GM12878 (cell line): ENCODE measurements around a stretch of chr1.

- RAMPAGE, long total RNA, result no peak
- RRBS, 2 experiments, result no CpG with 5 or more reads among the region's 5 CpGs
CAGE:
- cytosol, long polyA minus RNA, result no peak
- cytosol, long polyA plus RNA, result no peak
- long polyA plus RNA, result no peak
- nucleolus, long total RNA, result start-site peak on the minus strand at chr1:114399429-114399457, 196 reads
- nucleus, long polyA plus RNA, result no peak
- nucleus, long total RNA, result no peak
These were observed 111.8 kb downstream of the TRIM33 start for GRCh38 chr1:114399164-114399678.

- RAMPAGE, long total RNA, result no peak
- RRBS, 2 experiments, result under 1 to 1% methylated on average over 10 of the region's 25 CpGs
CAGE:
- cytosol, long polyA minus RNA, result no peak
- cytosol, long polyA plus RNA, result no peak
- long polyA plus RNA, result no peak
- nucleolus, long total RNA, result no peak
- nucleus, long polyA plus RNA, result no peak
- nucleus, long total RNA, result no peak
These were observed 331 bp upstream of the TRIM33 start for GRCh38 chr1:114511390-114511678.

DNA sequence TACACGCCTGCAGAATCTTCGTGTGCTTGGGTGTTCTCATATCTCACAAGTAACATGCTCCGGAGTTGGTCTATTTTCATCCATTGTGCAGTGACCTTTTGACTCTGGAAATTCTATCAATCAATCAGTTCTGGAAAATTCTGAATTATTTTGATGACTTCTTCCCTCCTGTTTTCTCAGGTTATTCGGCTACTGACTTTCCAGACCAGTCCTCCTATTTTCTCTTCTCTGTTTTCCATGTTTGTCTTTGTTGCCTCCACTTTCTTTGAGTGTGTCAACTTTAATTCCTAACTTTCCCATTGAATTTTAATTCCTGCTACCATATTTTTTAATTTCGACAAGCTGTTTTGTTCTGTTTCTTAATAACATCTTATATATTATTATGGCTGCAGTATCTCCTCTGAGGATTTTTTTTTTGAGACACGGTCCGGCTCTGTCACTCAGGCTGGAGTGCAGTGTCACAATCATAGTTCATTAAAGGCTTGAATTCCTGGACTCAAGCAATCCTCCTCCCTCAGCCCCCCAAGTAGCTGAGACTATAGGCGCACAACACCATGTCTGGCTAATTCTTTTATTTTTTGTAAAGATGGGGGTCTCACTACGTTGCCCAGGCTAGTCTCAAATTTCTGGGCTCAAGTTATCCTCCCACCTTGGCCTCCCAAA is 16.1 kb downstream of the BCAS2 start:
- RAMPAGE, long total RNA, result no peak
- RRBS, 2 experiments, result no CpG with 5 or more reads among the region's 9 CpGs
CAGE:
- cytosol, long polyA minus RNA, result no peak
- cytosol, long polyA plus RNA, result no peak
- long polyA plus RNA, result no peak
- nucleolus, long total RNA, result no peak
- nucleus, long polyA plus RNA, result no peak
- nucleus, long total RNA, result no peak

GRCh38 chr1:114572972-114574104 is 8.1 kb downstream of the BCAS2 start:
- RAMPAGE, long total RNA, result no peak
- RRBS, 2 experiments, result no CpG with 5 or more reads among the region's 12 CpGs
CAGE:
- cytosol, long polyA minus RNA, result no peak
- cytosol, long polyA plus RNA, result no peak
- long polyA plus RNA, result no peak
- nucleolus, long total RNA, result no peak
- nucleus, long polyA plus RNA, result no peak
- nucleus, long total RNA, result no peak

- RAMPAGE, long total RNA, result no peak
- RRBS, 2 experiments, result no CpG with 5 or more reads among the region's 4 CpGs
CAGE:
- cytosol, long polyA minus RNA, result no peak
- cytosol, long polyA plus RNA, result no peak
- long polyA plus RNA, result no peak
- nucleolus, long total RNA, result no peak
- nucleus, long polyA plus RNA, result no peak
- nucleus, long total RNA, result no peak
These were observed 3.9 kb upstream of the NRAS start for GRCh38 chr1:114720471-114720845.

- RAMPAGE, long total RNA, result no peak
- RRBS, 2 experiments, result no CpG with 5 or more reads among the region's 8 CpGs
CAGE:
- cytosol, long polyA minus RNA, result no peak
- cytosol, long polyA plus RNA, result no peak
- long polyA plus RNA, result no peak
- nucleolus, long total RNA, result no peak
- nucleus, long polyA plus RNA, result no peak
- nucleus, long total RNA, result no peak
These were observed 1.3 kb upstream of the TSPAN2 start for GRCh38 chr1:115090573-115091026.

DNA sequence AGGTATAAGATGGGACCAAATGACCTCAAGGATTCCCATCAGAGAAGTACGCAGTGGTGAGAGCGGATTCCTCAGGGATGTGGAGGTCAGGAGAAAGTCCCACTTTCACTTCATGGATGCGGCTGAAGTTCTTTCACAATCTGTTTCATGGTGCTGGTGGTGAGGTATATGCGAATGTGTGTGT is 79.3 kb upstream of the TSPAN2 start:
- RAMPAGE, long total RNA, result no peak
- RRBS, 2 experiments, result no CpG with 5 or more reads among the region's 4 CpGs
CAGE:
- cytosol, long polyA minus RNA, result no peak
- cytosol, long polyA plus RNA, result no peak
- long polyA plus RNA, result no peak
- nucleolus, long total RNA, result no peak
- nucleus, long polyA plus RNA, result no peak
- nucleus, long total RNA, result no peak

DNA sequence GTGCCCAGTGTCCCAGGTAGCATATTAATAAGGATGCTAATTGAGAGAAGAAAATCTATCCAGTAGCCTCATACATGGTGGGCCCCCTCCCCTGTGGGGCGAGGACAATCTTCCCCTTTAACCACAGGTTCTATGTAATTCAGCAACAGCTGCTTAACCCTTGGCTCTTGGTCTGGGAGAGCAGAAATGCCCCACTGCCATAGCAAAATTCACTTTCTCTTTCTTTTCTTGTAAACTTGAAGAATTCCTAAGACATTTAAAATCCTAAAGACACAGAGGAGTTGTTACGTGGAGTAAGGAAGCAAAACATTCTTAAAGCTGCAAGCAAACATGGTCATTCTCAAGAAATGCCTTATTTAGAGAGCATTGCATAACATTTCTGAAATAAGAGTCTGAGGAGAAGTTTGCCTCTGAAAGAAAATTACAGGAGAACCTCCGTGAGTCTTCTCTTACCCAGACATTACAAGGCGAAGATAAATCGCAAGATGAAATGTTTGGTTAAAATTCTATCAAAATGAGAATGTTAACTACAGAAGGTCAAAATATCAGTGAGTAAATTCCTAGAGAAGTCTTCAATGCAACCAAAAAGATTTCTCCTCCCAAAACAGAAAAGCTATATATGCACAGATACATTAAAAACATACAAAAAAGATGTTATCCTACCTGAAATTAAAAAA is 6.1 kb downstream of the NGF start:
- RAMPAGE, long total RNA, result no peak
- RRBS, 2 experiments, result no CpG with 5 or more reads among the region's 5 CpGs
CAGE:
- cytosol, long polyA minus RNA, result no peak
- cytosol, long polyA plus RNA, result no peak
- long polyA plus RNA, result no peak
- nucleolus, long total RNA, result no peak
- nucleus, long polyA plus RNA, result no peak
- nucleus, long total RNA, result no peak

- RAMPAGE, long total RNA, result no peak
- RRBS, 2 experiments, result no CpG with 5 or more reads among the region's 4 CpGs
CAGE:
- cytosol, long polyA minus RNA, result no peak
- cytosol, long polyA plus RNA, result no peak
- long polyA plus RNA, result no peak
- nucleolus, long total RNA, result no peak
- nucleus, long polyA plus RNA, result no peak
- nucleus, long total RNA, result no peak
These were observed 26.6 kb upstream of the NGF start for GRCh38 chr1:115364562-115365231.

- RAMPAGE, long total RNA, result no peak
- RRBS, 2 experiments, result no CpG with 5 or more reads among the region's 25 CpGs
CAGE:
- cytosol, long polyA minus RNA, result no peak
- cytosol, long polyA plus RNA, result no peak
- long polyA plus RNA, result no peak
- nucleolus, long total RNA, result no peak
- nucleus, long polyA plus RNA, result no peak
- nucleus, long total RNA, result no peak
These were observed 77.6 kb upstream of the VANGL1 start for GRCh38 chr1:115564132-115564645.

DNA sequence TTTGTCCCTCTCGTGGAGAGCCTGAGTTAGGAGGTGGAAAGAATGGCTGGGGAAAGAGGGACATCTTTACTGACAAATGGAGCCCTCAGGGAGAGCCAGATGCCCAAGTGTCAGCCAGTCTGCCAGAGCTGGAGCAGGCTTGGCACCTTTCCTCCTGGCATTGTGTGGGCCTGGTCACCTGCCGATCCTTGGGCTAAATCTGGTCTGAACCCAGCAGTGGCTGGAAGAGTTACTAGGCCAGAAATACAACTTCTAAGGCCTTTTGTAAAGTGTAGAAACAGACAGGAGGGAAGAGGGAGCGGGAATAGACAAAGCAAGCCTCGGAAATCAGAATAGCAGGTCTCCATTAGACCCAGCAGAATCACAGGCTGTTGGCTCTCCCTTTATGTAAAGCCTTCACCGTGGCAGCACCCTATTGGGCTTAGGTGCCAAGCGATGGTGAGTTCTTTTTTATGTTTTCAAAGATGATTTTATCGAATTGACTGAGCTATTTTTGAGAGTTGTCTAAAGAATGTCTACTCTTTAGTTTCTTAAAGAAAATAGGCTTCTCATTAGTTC is 25.1 kb downstream of the VANGL1 start:
- RAMPAGE, long total RNA, result no peak
- RRBS, 2 experiments, result no CpG with 5 or more reads among the region's 7 CpGs
CAGE:
- cytosol, long polyA minus RNA, result no peak
- cytosol, long polyA plus RNA, result no peak
- long polyA plus RNA, result no peak
- nucleolus, long total RNA, result no peak
- nucleus, long polyA plus RNA, result no peak
- nucleus, long total RNA, result no peak

DNA sequence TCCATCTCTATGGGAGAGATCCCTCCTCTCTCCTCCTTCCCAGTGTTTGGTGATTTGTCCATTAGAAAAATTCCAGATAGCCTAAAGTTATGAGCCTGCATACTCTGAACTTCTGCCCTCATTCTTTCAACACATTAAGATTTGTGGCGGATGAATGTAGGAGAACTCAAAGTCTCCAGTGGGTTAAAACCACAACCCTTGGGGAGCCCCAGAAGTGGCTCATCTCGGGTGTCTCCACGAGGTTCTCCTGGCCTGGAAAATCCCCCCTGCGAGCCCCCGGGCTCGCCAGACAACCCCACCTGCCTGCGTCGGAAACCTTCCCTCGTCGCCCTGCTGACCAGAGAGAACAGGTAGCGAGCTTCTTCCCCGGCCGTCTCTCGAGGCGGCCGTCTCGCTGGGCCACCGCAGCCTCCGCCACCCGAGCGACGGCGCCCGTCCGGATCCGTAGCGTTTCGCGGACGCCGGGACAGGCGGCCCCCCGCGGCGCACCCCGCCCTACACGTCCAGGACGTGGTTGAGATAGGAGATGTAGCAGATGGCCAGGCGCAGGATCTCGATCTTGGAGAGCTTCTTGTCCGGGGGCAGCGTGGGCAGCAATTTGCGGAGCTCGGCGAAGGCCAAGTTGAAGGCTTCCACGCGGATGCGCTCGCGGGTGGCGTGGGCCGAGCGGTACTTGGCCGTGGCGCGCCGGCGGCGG is 3.3 kb downstream of the NHLH2 start:
- RAMPAGE, long total RNA, result no peak
- RRBS, 2 experiments, result 20 to 29% methylated on average over 15 to 40 of the region's 59 CpGs
CAGE:
- cytosol, long polyA minus RNA, result no peak
- cytosol, long polyA plus RNA, result no peak
- long polyA plus RNA, result no peak
- nucleolus, long total RNA, result no peak
- nucleus, long polyA plus RNA, result no peak
- nucleus, long total RNA, result no peak

- RAMPAGE, long total RNA, result no peak
- RRBS, 2 experiments, result no CpG with 5 or more reads among the region's 2 CpGs
CAGE:
- cytosol, long polyA minus RNA, result no peak
- cytosol, long polyA plus RNA, result no peak
- long polyA plus RNA, result no peak
- nucleolus, long total RNA, result no peak
- nucleus, long polyA plus RNA, result no peak
- nucleus, long total RNA, result no peak
These were observed 30.7 kb upstream of the SLC22A15 start for GRCh38 chr1:115945661-115945897.

GRCh38 chr1:116053023-116053819 is 58.0 kb upstream of the MAB21L3 start:
- RAMPAGE, long total RNA, result no peak
- RRBS, 2 experiments, result no CpG with 5 or more reads among the region's 12 CpGs
CAGE:
- cytosol, long polyA minus RNA, result no peak
- cytosol, long polyA plus RNA, result no peak
- long polyA plus RNA, result no peak
- nucleolus, long total RNA, result no peak
- nucleus, long polyA plus RNA, result no peak
- nucleus, long total RNA, result no peak

- RAMPAGE, long total RNA, result no peak
- RRBS, 2 experiments, result no CpG with 5 or more reads among the region's 1 CpG
CAGE:
- cytosol, long polyA minus RNA, result no peak
- cytosol, long polyA plus RNA, result no peak
- long polyA plus RNA, result no peak
- nucleolus, long total RNA, result no peak
- nucleus, long polyA plus RNA, result no peak
- nucleus, long total RNA, result no peak
These were observed 36.4 kb downstream of the MAB21L3 start for GRCh38 chr1:116147682-116148003.

DNA sequence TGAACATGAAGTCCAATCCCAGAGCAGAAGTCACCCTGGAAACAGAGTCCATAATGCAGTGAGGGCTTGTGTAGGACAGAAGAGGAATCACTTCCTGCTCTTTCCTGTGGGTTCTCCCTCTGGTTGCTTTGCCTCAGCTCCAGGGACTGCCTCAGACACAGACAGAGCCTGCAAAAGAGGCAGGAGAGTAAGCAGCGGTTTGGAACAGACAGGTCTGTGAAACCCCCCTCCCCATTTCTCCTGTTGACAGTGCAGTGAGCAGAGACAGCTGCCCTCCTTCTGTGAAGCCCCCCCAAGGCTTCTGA is 52.9 kb downstream of the MAB21L3 start:
- RAMPAGE, long total RNA, result no peak
- RRBS, 2 experiments, result no CpG with 5 or more reads among the region's 1 CpG
CAGE:
- cytosol, long polyA minus RNA, result no peak
- cytosol, long polyA plus RNA, result no peak
- long polyA plus RNA, result no peak
- nucleolus, long total RNA, result no peak
- nucleus, long polyA plus RNA, result no peak
- nucleus, long total RNA, result no peak

GRCh38 chr1:116330041-116331357 is 42.5 kb upstream of the ATP1A1 start:
- RAMPAGE, long total RNA, result no peak
- RRBS, 2 experiments, result no CpG with 5 or more reads among the region's 9 CpGs
CAGE:
- cytosol, long polyA minus RNA, result no peak
- cytosol, long polyA plus RNA, result no peak
- long polyA plus RNA, result no peak
- nucleolus, long total RNA, result no peak
- nucleus, long polyA plus RNA, result no peak
- nucleus, long total RNA, result no peak

DNA sequence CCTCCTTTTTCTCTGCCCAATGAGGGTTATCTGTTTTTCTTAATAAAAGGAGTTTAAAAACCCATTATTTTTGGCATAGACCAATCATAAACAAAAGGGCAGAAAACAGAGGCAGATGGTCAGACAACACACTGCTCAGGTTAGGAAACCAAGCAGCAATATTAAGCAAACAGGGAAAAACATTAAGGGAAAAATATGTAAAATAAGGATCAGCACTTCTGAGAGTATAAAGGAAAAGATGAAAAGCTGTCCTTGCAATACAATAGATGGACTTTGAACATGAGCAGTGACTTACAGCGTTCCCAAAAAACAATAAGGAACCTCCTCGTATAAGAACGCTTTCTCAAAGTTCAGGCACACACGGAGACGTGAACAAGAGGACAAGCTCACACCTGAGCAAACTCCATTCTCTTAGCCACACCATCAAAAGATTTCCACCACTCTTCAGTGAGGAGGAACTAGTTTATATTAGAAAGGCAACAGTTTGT is 37.3 kb upstream of the ATP1A1 start:
- RAMPAGE, long total RNA, result no peak
- RRBS, 2 experiments, result no CpG with 5 or more reads among the region's 5 CpGs
CAGE:
- cytosol, long polyA minus RNA, result no peak
- cytosol, long polyA plus RNA, result no peak
- long polyA plus RNA, result no peak
- nucleolus, long total RNA, result no peak
- nucleus, long polyA plus RNA, result no peak
- nucleus, long total RNA, result no peak

- RAMPAGE, long total RNA, result no peak
- RRBS, 2 experiments, result no CpG with 5 or more reads among the region's 14 CpGs
CAGE:
- cytosol, long polyA minus RNA, result no peak
- cytosol, long polyA plus RNA, result no peak
- long polyA plus RNA, result no peak
- nucleolus, long total RNA, result no peak
- nucleus, long polyA plus RNA, result no peak
- nucleus, long total RNA, result start-site peak on the minus strand at chr1:116377913-116377921, 28 reads
These were observed 4.6 kb downstream of the ATP1A1 start for GRCh38 chr1:116377244-116378468.

GRCh38 chr1:116389946-116390494 is 17.0 kb downstream of the ATP1A1 start:
- RAMPAGE, long total RNA, result no peak
- RRBS, 2 experiments, result no CpG with 5 or more reads among the region's 5 CpGs
CAGE:
- cytosol, long polyA minus RNA, result no peak
- cytosol, long polyA plus RNA, result no peak
- long polyA plus RNA, result no peak
- nucleolus, long total RNA, result no peak
- nucleus, long polyA plus RNA, result no peak
- nucleus, long total RNA, result no peak